ENCODE results near the genes KAT7, ITGA3 and COL1A1.

GRCh38 chr17:49352601-49353058, 9.4 kb downstream of the ZNF652 start:
- RRBS: no CpG with 5 or more reads among the region's 6 CpGs

DNA sequence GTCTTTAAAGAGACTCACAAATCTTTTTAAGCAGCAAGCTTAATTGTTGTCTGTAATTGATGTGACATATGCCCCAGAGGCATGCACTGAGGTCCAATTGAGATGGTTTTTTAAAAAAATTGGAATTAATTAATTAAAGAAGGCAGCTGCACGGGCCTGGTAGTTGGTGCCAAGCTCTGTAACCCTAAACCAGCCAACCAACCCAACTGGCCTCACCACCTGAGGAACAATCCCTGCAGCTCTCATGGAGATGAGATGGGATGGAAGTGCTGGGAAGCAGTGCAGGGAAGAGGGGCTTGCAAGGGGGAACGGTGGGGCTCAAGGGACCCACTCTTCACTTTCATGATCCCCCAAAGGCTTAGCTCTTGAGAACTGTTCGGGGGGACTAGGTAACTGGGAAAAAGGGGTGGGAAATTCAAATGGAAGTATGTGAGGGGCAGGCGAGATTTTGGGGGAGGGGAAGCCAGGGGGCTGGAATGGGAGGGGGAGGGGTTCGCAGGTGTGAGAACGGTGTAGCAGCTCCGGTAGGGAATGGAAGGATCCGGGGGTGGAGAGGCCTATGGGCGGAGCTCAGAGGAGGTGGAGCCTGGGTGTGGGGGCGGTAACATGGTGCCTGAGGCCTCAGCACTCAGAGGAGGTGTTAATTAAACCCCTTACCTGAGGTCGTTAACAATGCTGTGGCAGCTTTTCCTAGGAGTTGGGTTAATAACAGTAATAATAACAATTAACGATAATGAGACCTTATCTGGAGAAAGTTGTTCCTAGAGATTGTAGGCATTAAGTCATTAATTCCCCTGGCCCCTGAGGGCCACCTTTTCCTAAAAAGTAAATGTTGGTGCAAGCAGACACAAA, 9.3 kb upstream of the ZNF652 start:
- RRBS: no CpG with 5 or more reads among the region's 12 CpGs

GRCh38 chr17:49388086-49388712, 26.1 kb upstream of the ZNF652 start:
- RRBS: no CpG with 5 or more reads among the region's 8 CpGs

- RRBS: no CpG with 5 or more reads among the region's 7 CpGs
These were observed 19.8 kb downstream of the PHB1 start for GRCh38 chr17:49394815-49395310.

DNA sequence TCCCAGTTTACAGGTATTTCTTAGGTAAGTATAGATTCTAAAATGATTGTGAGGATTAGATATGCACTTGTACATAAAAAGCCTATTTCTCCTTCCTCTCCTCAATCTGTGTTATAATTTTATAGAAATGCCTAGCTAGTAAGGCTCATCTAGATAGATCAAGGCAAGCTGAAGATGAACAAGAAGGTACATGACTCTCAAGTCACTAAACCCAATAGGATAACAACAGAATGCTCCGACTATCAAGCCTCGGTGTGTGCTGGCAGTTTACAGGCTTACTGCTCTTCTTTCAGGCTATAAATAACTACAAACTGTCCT, 44.8 kb downstream of the SPOP start:
- RRBS: no CpG with 5 or more reads among the region's 2 CpGs

DNA sequence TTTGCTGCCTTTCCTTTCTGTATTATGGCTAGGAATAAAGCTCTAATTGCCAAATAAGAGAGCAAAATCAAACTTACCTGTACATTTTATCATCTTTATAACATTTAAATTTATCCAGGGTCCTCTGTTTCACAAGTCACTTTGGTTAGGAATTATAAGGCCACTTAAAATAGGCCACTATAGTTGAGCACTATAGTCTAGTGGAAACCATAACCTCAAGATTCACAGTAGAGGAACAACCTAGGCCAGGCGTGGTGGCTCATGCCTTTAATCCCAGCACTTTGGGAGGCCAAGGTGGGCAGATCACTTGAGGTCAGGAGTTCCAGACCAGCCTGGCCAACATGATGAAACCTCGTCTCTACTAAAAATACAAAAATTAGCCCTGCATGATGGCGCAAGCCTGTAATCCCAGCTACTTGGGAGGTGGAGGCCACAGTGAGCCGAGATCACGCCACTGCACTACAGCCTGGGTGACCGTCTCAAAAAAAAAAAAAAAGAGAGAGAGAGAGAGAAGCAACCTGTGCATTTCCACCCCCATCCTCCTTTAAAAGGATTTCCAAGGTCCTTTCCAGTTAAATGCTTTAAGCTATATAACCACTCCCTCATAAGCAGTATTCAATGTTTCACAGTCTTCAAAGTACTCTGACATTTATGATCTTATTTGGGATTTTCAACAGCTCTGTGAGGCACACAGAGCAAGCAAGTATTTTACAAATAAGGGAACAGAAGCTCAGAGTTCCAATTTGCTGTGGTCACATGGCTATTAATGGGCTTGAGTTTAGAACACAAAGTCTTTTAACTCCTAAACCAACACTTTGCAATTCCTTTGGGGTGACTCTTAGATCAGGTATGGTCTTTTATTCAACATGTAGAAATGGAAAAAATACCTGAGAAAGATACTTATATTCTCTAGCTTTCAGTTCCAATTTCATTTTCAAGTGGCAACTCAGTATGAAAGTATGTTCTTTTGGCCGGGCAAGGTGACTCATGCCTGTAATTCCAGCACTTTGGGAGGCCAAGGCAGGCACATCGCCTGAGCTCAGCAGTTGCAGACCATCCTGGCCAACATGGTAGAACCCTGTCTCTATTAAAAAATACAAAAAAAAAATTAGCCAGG, 31.5 kb downstream of the SPOP start:
- RRBS: no CpG with 5 or more reads among the region's 8 CpGs

DNA sequence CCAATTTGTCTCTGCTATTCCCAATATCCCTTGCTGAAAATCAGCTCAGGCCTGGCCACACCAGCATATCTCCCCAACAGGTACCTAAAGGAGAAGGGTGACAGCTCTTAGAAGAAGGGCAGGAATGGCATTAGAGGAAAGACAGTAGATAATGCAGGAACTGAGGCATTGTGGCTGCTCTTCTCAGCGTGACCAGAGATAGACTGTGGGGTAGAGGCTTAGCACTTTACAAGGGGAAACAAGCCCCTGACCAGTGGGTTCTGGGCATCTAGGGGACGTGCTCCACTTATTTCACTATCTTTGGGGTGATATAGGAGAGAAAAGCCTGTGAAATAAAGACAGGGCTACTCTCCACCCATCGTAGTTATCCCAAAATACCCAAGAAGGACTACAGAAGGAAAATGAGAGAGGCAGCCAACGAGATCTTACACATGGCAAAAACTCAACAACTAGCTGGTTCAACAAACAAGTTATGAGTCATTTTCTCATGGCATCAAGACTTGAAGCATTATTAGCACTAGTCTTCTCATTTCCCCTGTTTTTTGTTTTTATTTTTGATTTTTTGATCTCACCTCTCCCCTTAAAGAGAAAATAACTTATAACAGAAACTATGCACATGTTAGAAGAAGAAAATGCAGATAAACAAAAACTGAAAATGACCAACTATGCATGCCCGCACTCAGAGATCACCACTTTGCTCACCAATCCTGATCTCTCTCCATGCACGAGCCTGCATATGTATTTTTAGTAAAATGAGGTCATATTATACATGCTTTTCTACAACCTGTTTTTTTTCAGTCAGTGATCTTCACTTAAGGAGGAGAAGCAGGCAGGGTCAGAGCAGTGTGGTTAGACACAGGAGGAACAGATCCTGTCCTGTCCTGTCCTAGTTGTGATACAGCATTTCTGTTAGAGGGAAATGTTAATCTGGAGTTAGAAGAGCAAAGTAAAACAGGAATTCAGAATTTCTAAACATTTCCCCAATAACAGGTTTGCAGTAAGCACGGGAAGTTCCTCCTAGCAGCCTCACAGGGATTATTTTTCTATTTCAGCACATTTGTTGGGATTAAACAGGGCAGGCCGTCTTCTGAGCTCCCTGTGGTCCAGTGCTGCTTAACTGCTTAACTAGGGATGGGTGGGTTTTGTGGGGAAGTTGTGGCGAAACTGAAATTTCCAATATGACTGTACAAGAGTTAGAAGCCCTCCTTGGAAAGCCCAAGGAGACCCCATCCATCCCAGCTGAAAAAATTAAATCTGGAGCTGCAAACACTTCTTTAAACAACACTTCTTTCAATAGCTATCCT, 22.7 kb downstream of the FAM117A start:
- RRBS: no CpG with 5 or more reads among the region's 9 CpGs

DNA sequence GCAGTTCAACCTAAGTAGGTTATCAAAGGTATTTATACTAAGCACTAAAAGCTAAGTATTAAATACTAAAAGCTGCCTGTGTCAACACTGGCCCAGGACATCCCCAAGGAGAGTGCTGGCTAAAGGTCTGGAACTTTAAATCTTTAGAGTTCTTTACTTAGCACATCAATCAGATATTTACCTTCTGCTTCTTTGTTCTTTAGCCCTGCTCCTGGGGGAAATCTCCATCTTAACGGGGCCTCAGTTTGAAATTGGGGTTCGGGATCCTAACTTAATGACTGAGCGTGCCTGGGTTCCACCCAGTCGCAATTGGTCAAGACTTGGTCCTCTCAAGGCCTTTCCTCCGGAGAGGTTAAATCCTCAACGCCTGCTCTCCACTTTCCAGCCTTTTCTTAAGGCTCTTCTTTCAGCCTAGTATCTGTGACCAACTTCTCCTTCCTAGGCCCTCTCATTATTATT, 1.1 kb upstream of the KAT7 start:
- RRBS: no CpG with 5 or more reads among the region's 6 CpGs

DNA sequence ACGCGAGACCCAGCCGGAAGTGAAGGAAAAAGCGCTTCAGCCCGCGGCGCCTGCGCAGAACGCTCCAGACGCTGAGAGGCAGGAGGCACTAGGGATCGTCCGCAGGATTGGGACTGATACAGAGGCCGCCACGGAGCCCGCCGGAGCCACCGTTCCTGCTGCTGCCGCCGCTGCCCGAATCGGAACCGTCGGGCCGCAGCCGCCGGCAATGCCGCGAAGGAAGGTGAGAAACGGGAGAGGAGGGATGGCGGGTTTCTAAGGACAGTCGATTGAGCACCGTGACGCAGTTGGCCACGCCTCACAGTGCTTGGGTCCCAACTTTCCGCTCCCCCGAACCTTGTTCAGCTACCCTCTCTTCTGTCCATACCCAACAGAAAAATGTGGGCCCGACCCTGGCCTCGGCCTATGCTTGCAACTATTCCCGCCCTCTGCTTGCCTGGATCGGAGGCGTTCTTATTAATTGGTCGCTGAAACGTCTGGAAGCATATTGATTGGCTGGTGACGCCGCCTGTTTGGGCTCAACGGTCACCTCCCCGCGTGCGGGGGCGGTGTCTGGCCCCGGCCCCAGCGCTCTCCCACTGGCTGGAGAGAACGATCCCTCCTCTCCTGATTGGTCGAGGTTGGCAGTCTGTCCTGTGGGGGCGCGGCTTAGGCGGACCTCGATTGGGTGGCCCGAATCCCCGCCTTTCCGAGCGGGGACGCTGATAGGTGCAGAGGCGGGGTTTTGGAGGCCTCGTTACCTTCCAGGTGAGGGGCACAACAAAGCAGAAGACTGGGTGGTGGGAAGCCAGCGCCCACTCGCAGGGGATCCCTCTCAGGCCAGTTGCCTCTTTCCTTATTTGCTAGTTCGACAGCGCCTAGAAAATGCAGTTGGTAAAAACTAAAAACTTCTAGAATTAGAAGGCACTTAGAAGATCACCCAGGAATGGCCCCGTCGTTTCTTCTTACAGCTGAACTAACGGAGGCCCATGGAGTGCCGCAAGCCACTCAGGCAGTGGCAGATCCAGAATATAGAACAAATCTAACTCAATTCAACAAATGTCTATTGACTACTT, at the start of gene KAT7:
Gene KAT7 (plus strand): TSS at position 55 of the 1,055 bp plus-strand sequence.
- RRBS: 3% methylated on average over 14 of the region's 73 CpGs

DNA sequence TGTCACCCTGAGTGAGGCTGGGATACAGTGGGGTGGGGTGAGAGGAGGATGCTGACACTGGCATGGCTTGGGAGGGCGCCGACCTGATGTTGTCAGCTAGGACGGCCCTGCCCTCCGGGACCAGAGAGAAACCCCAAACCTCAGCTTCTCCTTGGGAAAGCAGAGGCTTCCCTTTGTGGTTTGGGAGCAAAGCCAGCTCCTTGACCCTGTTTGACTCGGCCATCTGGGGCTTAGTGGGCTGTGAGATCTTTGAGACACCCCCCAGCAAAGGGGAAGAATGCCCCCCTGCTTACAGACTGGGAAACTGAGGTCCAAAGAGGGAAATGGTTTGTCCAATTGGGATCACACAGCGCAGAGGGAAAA, 40.8 kb upstream of the DLX4 start:
- RRBS: no CpG with 5 or more reads among the region's 6 CpGs

- RRBS: 1% methylated on average over 41 of the region's 86 CpGs
These were observed at the start of gene ITGA3 for GRCh38 chr17:50055544-50056427. Gene ITGA3, plus strand, starts transcription at chr17:50056110.

GRCh38 chr17:50076445-50077076, 18.6 kb upstream of the PDK2 start:
- RRBS: 84% methylated on average over 8 of the region's 34 CpGs

- RRBS: 19% methylated on average over 5 of the region's 8 CpGs
These were observed 7.6 kb upstream of the PDK2 start for GRCh38 chr17:50087536-50088064.

DNA sequence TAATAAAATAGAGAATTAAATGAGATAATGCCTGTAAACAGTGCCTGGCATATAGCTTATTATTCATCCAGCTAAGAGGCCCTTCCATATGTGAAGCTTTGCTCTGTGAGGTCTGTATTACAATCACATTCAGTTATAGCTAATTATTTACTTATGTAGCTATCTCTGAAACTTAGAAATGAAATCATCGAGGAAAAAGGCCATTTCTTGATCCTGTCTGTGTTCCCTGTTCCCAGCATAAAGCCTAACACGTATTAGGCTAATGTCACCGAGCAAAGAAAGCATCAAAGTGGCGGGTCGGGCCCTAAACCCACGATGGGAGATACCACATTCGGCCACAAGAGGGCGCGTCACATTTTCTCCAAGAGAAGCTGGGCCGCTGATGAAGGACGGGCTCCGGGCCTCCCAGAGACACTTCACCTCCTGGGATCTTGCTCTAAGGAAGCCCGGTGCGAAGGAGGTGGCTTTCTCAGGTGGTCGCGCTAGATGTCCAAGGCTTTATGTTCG, 992 bp upstream of the PDK2 start:
- RRBS: 0% methylated on average over 1 of the region's 17 CpGs

GRCh38 chr17:50100690-50101405, 5.7 kb downstream of the PDK2 start:
- RRBS: no CpG with 5 or more reads among the region's 19 CpGs

- RRBS: under 1% methylated on average over 27 of the region's 62 CpGs
These were observed 1.3 kb downstream of the PPP1R9B start for GRCh38 chr17:50149011-50149683.

GRCh38 chr17:50200634-50201717, at the start of gene COL1A1:
Gene COL1A1, minus strand, starts transcription at chr17:50201631.
- RRBS: 21% methylated on average over 26 of the region's 83 CpGs

DNA sequence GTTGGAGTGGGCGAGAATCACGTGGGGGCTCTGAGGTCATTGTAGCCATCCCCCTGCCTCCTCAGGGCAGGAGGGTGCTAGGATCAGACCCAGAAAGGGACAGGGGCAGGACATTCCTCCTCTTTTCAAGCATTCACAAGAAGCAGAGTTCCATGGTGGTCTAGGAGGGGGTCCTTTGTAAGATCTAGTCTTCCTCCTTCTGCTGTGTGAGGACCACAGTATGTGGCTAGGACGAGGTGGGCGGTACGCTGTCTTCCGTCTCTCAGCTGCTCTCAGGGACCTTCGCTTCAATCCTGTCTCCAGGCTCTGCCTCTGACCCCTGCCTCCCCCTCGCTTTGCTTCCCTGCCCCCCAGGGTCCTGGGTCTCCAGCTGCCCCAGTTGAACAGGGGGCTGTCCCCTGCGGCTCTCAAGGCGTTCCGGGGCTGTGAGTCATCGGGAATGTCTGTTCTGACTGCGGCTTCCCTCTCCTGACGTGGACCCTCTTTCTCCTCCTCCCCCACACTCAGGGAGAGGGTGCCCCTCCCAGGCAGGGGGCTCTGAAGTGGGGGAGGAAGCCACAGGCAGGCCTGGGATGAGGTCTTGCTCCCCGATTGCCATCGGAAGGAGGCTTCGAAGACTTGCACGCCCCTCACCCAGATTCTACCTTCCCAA, 8.8 kb upstream of the COL1A1 start:
- RRBS: no CpG with 5 or more reads among the region's 18 CpGs

DNA sequence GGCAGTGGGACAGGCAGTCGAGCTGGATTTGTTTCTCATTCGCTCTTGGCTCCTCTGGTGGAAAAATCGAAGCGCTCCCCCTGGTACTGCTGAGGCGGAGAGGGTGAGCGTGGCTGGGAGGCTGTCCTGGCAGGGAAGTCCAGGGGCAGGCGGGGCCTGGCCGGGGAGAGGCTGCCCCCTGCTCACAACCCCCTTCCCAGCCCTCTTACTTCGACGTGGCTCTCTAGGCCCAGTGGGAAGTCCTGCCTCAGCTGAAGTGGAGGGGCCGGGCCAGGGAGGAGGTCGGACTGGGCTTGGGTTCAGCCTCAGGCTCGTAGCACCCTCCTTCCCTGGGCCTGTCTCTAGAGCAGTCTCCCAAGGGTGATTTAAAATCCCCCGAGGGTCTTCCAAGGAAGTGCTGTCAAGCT, 16.5 kb upstream of the TMEM92 start:
- RRBS: 87% methylated on average over 2 of the region's 14 CpGs

All from PFSK-1 (cell line).